ENCODE data around the genes UBXN4, MCM6 and NXPH2.

DNA sequence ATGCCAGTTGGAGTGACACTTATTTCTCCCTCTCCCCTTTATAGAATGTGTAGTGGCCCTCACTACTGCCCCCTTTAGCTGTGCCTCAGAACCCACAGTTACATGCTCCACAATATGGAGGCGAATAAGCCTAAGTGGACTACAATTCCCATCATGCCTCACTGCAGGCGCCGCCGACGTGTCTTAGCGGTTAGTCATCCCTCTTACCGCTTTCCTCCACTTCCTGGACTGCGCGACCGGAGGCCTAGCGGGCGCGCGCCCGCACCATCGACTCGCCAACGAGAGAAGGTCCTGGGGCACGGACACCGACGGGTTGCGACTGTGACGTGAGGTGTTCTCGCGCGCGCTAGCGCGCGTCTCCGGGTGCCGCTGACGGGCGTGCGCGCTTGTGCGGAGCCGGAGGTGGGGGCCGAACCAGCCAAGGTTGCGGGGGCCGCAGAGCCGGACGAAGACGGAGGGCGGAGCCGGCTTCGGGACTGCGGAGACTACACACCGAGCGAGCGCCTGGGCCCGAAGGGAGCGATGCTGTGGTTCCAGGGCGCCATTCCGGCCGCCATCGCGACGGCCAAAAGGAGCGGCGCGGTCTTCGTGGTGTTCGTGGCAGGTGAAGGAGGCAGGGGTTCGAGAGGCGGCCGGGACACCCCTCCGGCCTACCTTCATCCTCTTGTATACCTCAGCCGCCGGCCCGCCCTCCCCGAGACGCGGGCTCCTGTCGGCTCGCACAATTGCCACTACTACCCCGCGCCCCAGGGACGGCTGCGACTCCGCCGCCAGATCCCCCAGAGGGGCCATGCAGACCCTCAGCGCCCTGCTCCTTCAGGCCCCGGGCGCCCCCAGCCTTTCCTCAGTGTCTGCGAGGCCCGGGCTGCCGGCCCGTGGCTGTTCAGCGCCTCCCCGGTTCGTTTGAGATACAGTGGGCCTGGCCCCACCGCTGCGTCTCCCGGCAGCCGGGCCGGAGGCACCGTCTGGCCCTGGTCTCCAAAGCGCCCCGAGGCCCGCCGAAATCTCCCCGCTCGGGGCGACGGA is at the start of gene UBXN4:
TSS of gene UBXN4 (plus strand) at position 448 of the 1,026 bp plus-strand sequence.
- RRBS, 2 experiments, result under 1 to 1% methylated on average over 32 to 37 of the region's 106 CpGs
CAGE:
- cytosol, long polyA minus RNA, result start-site peak on the plus strand centred at position 458 of the sequence, 119 bp wide, 432 reads
- cytosol, long polyA plus RNA, result start-site peak on the plus strand centred at position 463 of the sequence, 229 bp wide, 868 and 1,116 reads in 2 replicates
- long polyA plus RNA, result start-site peak on the plus strand centred at position 425 of the sequence, 306 bp wide, 908 and 1,039 reads in 2 replicates
- nucleus, long polyA minus RNA, result no peak
- nucleus, long polyA plus RNA, result start-site peak on the plus strand centred at position 389 of the sequence, 300 bp wide, 1,736 and 1,792 reads in 2 replicates

DNA sequence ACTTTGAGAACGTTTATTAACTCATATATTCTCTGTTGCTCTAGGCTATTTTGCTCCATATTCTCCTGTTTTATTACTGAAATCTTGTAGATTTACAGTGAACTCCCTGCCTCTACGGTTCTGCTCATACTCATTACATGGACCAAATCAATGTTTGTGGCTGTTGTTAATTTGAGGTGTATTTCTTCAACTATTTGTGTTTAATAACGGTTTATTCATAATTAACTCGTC is 1.2 kb downstream of the UBXN4 start:
- RRBS, 2 experiments, result no CpG with 5 or more reads among the region's 4 CpGs
CAGE:
- cytosol, long polyA minus RNA, result no peak
- cytosol, long polyA plus RNA, result no peak
- long polyA plus RNA, result no peak
- nucleus, long polyA minus RNA, result no peak
- nucleus, long polyA plus RNA, result no peak

DNA sequence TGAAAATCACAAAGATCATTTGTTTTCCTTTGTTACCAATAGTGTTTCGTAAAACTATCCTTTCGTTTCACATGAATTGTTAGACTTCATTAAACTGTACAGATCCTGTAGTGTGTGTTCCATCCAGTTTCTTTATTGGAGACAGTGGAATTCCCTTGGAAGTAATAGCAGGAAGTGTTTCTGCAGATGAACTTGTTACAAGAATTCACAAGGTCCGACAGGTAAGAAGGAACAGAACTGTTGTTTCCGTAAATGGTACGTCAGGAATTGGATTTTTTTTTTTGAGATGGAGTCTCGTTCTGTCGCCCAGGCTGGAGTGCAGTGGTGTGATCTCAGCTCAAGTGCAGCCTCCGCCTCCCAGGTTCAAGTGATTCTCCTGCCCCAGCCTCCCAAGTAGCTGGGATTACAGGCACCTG is 12.4 kb downstream of the UBXN4 start:
- RRBS, 2 experiments, result no CpG with 5 or more reads among the region's 8 CpGs
CAGE:
- cytosol, long polyA minus RNA, result no peak
- cytosol, long polyA plus RNA, result no peak
- long polyA plus RNA, result no peak
- nucleus, long polyA minus RNA, result no peak
- nucleus, long polyA plus RNA, result no peak

DNA sequence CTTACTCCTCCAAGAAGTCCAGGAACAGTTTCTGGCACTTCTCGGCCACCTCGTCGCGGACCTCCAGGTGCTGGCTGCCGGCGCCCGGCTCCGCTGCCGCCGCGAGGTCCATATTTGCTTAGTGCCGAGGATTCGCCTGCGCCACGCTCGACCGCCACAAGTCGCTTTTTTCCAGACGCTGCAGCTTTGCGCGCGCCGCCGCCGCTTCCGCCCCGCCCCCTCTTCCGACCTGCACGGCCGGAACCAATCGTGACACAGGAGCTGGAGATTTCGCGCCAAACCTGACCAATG is at the start of gene MCM6:
TSS of gene MCM6 (minus strand) at position 190 of the 291 bp plus-strand sequence.
- RRBS, 2 experiments, result 30 to 60% methylated on average over 4 of the region's 33 CpGs
CAGE:
- cytosol, long polyA minus RNA, result start-site peak on the minus strand centred at position 184 of the sequence, 9 bp wide, 23 reads
- cytosol, long polyA plus RNA, result no peak
- long polyA plus RNA, result no peak
- nucleus, long polyA minus RNA, result no peak
- nucleus, long polyA plus RNA, result no peak

DNA sequence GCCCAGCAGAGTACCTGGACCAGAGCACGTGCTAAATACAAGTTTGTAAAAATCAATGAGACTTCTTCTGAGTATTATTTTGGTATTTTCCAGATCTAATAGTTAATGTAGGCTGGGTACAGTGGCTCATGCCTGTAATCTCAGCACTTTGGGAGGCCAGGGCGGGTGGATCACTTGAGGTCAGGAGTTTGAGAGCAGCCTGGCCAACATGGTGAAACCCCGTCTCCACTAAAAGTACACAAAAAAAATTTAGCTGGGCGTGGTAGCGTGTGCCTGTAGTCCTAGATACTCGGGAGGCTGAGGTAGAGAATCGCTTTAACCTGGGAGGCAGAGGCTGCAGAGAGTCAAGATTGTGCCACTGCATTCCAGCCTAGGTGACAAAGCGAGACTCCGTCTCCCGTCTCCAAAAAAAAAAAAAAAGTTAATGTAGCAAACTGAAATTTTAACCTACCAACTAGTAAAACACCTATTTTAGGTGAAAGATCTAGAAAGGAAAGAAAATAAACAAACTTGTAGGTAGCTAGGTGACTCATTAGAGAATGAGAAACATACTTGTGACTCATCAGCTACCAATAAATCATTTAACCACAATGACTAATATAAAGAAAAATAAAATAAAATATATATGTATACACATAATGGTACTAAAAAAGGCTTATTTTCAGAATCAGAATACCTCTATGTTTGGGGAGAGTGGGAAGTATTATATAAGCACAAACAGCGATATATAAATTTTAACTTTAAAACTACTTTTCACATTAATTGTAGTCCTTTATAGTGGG is 36.8 kb downstream of the DARS1 start:
- RRBS, 2 experiments, result no CpG with 5 or more reads among the region's 11 CpGs
CAGE:
- cytosol, long polyA minus RNA, result start-site peak on the minus strand centred at position 579 of the sequence, 45 bp wide, 7 reads
- cytosol, long polyA plus RNA, result no peak
- long polyA plus RNA, result no peak
- nucleus, long polyA minus RNA, result no peak
- nucleus, long polyA plus RNA, result no peak

DNA sequence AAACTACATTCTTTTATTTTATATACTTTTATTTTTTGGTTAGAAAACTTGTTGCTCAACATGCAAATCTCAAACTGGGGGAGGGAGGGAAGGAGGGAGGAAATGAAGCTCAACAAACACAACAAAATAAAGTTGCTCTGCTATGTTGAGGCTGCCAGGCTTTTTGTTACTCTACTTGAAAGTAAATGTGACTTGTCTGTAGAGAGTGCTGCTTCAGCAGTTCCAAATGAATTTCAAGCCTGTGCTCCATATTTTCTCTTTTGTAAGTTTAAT is 24.5 kb downstream of the DARS1 start:
CAGE:
- cytosol, long polyA minus RNA, result no peak
- cytosol, long polyA plus RNA, result no peak
- long polyA plus RNA, result no peak
- nucleus, long polyA minus RNA, result no peak
- nucleus, long polyA plus RNA, result no peak

DNA sequence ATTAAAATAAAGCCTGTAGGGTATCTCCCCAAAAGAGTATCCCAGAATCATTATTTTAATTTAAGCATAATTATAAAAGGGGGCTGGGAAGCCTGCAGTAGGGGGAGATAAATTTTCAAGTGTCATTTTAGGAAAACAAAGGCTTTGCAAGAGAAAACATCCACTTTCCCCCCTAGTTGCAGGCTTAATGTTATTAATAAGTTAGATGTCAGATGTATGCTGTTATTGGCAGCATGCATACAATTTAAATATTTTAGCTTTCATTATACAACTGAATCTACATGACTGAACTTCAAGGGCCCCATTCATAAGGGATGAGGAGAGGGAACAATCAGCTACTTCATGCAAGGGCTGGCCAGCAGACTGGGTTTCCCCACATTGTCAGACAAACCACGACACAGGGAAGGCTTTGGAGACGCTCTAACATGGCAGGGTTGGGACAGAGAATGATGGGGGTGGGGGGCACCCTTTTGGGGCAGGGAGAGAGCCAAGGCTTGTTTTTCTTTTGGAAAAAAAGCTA is 5.7 kb downstream of the CXCR4 start:
- RRBS, 2 experiments, result no CpG with 5 or more reads among the region's 2 CpGs
CAGE:
- cytosol, long polyA minus RNA, result no peak
- cytosol, long polyA plus RNA, result no peak
- long polyA plus RNA, result no peak
- nucleus, long polyA minus RNA, result no peak
- nucleus, long polyA plus RNA, result no peak

DNA sequence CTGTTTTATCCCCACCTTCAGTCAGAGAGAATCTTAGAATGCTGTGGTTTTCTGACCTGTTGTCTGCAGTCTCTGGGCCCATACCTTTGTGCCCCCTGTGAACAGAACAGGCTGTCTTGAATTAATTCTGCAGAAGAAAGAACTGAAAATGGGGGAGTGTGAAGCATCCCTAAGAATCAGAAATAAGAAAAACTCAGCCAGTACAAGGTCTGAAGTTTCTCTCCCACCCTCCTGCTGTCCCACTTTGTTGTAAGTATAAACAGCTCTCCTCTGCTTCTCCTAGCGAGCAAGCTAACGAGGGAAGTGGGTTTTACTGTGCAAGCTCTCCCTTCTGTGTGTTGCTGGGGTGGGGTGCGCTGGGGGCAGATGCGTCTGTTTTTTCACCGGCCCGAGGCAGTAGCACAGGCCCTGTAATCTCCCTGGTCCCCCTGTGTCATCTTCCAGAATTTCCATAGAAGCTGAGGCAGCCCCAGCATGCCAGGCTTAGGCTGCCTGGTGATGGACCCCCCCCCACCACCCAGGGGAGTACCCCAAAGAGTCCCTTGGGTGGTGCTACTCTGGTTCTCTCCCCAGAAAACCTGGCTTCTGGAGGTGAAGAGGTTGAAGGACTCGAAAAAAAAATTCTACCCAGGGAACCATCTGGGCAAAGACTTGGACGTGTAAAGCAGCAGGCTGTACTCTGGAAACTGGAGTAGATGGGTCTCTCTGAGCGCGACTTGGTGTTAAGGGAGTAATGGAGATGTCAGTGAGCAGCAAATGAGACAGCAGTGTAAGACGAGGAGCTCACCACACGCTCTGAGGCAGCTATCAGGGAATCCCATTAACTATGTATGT is 9.5 kb upstream of the CXCR4 start:
- RRBS, 2 experiments, result no CpG with 5 or more reads among the region's 12 CpGs
CAGE:
- cytosol, long polyA minus RNA, result no peak
- cytosol, long polyA plus RNA, result no peak
- long polyA plus RNA, result no peak
- nucleus, long polyA minus RNA, result no peak
- nucleus, long polyA plus RNA, result no peak

- RRBS, 2 experiments, result no CpG with 5 or more reads among the region's 6 CpGs
CAGE:
- cytosol, long polyA minus RNA, result no peak
- cytosol, long polyA plus RNA, result no peak
- long polyA plus RNA, result no peak
- nucleus, long polyA minus RNA, result no peak
- nucleus, long polyA plus RNA, result no peak
Measured at GRCh38 chr2:136135803-136136714, 18.1 kb upstream of the CXCR4 start.

- RRBS, 2 experiments, result no CpG with 5 or more reads among the region's 5 CpGs
CAGE:
- cytosol, long polyA minus RNA, result no peak
- cytosol, long polyA plus RNA, result no peak
- long polyA plus RNA, result no peak
- nucleus, long polyA minus RNA, result no peak
- nucleus, long polyA plus RNA, result no peak
Measured at GRCh38 chr2:136331274-136331647, 213.3 kb upstream of the CXCR4 start.

- RRBS, 2 experiments, result 4 to 6% methylated on average over 38 to 40 of the region's 88 CpGs
CAGE:
- cytosol, long polyA minus RNA, result no peak
- cytosol, long polyA plus RNA, result no peak
- long polyA plus RNA, result no peak
- nucleus, long polyA minus RNA, result no peak
- nucleus, long polyA plus RNA, result no peak
Measured at GRCh38 chr2:138780036-138780892, at the start of gene NXPH2. TSS of gene NXPH2 (minus strand) at chr2:138780390.

GRCh38 chr2:142873232-142873739 is 4.2 kb upstream of the KYNU start:
- RRBS, 2 experiments, result no CpG with 5 or more reads among the region's 3 CpGs
CAGE:
- cytosol, long polyA minus RNA, result no peak
- cytosol, long polyA plus RNA, result no peak
- long polyA plus RNA, result no peak
- nucleus, long polyA minus RNA, result no peak
- nucleus, long polyA plus RNA, result no peak

GRCh38 chr2:143041867-143042413 is 87.3 kb upstream of the ARHGAP15 start:
- RRBS, 2 experiments, result no CpG with 5 or more reads among the region's 4 CpGs
CAGE:
- cytosol, long polyA minus RNA, result no peak
- cytosol, long polyA plus RNA, result start-site peak on the plus strand at chr2:143042053-143042084, 30 and 75 reads in 2 replicates
- long polyA plus RNA, result no peak
- nucleus, long polyA minus RNA, result no peak
- nucleus, long polyA plus RNA, result no peak

DNA sequence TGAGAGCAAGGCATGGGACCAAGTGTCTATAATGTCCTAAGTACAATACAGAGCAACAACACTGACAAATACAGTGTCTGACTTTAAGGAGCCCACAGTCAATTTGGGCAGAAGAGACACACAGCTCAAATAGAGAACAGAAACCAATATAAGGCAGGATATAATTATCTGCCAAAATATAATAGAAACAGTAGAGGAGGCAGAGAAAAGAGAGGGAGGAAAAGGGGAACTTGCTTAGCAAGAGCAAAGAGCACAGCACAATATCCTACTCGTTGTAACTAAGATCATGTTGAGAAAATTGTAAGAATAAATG is 12.1 kb downstream of the ARHGAP15 start:
- RRBS, 2 experiments, result no CpG with 5 or more reads among the region's 1 CpG
CAGE:
- cytosol, long polyA minus RNA, result no peak
- cytosol, long polyA plus RNA, result no peak
- long polyA plus RNA, result no peak
- nucleus, long polyA minus RNA, result no peak
- nucleus, long polyA plus RNA, result no peak

DNA sequence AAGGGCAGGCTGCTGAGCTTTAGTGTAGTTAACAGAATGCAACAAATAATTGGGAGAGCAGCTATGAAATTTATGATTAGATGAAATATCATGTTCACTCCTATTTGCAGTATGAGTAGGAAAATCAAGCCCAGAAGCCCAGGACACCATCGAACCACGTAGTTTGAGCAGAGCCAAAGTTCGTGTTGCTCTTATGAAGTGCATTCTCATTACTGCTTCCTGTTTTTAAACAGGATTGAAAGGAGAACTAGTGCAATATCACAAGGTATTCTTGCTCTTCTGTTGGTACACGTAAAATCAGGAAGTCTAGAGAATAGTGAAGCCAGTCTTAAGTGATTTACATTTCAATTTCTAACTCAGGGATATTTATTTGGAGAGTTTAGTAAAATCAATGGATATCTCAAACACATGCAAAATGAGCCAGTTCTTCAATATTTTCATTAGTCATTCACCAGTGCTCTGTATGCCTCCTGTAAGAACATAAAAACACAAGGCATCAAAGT is 21.1 kb downstream of the ARHGAP15 start:
- RRBS, 2 experiments, result no CpG with 5 or more reads among the region's 4 CpGs
CAGE:
- cytosol, long polyA minus RNA, result no peak
- cytosol, long polyA plus RNA, result no peak
- long polyA plus RNA, result no peak
- nucleus, long polyA minus RNA, result no peak
- nucleus, long polyA plus RNA, result no peak

DNA sequence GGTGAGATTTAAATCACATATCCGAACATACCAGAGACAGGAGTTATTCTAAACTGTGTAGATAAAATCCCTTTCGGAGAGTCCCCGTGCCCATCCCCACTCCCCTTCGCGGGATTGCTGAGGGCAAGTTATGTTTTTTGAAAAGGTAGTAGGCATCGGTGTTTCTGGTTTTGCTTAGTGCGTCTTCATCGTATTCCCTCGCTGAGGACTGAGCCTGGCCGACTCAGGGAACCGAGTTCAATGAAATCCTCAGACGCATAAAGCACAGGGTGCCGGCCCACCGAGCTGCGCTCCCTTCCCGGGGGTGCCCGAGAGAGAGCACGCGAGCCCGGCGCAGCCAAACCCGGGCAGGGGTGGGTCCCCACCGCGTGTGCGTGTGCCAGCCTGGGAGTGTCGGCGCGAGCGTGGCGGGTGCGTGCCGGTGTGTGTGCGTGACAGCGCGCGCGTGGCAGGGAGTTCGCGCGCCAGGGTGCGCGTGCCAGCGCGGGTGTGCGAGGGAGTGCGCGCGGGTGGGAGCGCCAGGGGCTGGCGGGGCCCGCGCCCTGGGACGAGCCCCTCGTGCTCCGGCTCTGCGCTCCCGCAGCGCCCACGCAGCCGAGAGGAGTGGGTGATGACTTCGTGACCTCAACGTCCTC is 395.6 kb downstream of the GTDC1 start:
- RRBS, 2 experiments, result 66 to 73% methylated on average over 11 to 12 of the region's 62 CpGs
CAGE:
- cytosol, long polyA minus RNA, result no peak
- cytosol, long polyA plus RNA, result no peak
- long polyA plus RNA, result no peak
- nucleus, long polyA minus RNA, result no peak
- nucleus, long polyA plus RNA, result no peak

DNA sequence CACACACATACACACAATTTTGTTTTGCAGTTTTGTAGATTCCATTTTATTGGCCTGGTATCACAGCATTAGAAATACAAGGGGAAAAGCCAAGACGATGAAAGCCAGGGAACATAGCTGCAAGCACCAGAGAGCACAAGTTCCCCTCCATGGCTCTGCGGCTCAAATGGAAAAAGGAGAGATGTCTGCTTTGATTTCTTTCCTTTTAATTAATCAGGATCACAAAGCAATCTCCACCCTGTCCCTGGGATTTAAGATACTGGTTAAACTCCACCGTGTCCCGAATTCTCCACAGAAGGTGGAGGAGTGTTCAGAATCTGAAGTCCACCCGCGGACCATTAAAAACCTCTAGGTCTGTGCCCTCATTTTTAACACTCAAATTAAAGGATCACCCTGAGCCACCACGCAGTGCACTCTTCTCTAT is 394.2 kb downstream of the GTDC1 start:
- RRBS, 2 experiments, result no CpG with 5 or more reads among the region's 7 CpGs
CAGE:
- cytosol, long polyA minus RNA, result no peak
- cytosol, long polyA plus RNA, result no peak
- long polyA plus RNA, result no peak
- nucleus, long polyA minus RNA, result no peak
- nucleus, long polyA plus RNA, result no peak

DNA sequence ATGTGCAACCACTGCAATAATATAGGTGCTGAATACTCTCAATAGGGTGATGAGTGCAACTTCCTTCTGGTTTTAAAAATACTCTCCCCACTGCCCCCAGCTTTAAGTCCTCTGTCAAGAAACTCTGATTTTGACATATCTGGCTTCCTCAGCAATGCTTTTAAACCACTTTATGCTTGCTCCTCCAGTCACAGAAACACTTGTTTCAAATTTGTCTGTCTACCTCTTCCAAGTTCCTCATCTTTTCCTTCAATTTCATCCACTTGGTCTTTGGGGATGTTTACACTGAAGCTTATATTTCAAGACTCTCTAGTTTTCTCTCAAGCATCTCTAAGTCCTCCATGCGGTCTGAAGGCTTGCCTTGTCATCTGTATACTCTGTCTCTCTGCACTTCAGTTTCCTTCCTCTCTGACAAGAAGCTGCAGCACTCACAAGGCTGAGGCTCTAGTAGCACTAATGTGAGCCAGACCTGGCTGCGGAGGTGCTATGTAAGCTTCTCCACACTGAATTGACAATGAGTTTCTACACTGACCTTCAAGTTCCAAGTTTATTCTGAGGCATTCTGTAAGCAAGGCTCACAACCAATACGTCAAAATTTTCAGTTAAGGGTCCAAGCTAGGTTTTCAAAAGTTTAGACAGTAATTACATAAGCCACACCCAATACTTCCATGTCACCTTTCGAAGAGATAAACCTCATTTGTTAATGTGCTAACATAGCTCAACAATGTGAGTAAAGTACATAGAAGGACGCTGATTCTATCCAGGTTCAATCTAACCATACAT is 234.5 kb downstream of the GTDC1 start:
- RRBS, 2 experiments, result no CpG with 5 or more reads among the region's 5 CpGs
CAGE:
- cytosol, long polyA minus RNA, result no peak
- cytosol, long polyA plus RNA, result no peak
- long polyA plus RNA, result no peak
- nucleus, long polyA minus RNA, result no peak
- nucleus, long polyA plus RNA, result no peak

DNA sequence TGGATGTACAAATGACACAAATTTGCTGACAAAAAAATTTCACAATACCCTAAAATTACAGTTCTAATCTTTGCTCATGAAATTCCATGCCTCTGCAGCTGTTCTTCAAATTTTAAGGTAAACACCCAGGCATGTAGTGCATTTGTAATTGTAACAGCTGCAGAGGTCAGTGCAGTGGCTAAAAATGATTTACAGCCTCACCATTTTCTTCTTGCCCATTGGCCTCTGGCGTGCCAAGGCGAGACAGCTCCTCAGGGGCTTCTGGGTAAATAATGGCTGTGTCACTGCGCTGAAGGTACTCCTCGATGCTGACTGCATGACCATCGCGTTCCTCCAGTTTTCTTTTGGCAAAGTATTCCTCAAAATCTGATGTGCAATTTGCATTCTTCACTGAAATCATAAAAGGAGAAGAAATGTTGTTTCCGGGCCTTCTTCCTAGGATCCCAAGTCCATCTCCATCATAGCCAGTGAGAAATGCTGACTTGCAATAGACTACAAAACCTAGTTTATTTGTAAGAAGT is 72.4 kb upstream of the GTDC1 start:
- RRBS, 2 experiments, result no CpG with 5 or more reads among the region's 7 CpGs
CAGE:
- cytosol, long polyA minus RNA, result no peak
- cytosol, long polyA plus RNA, result no peak
- long polyA plus RNA, result no peak
- nucleus, long polyA minus RNA, result no peak
- nucleus, long polyA plus RNA, result no peak

DNA sequence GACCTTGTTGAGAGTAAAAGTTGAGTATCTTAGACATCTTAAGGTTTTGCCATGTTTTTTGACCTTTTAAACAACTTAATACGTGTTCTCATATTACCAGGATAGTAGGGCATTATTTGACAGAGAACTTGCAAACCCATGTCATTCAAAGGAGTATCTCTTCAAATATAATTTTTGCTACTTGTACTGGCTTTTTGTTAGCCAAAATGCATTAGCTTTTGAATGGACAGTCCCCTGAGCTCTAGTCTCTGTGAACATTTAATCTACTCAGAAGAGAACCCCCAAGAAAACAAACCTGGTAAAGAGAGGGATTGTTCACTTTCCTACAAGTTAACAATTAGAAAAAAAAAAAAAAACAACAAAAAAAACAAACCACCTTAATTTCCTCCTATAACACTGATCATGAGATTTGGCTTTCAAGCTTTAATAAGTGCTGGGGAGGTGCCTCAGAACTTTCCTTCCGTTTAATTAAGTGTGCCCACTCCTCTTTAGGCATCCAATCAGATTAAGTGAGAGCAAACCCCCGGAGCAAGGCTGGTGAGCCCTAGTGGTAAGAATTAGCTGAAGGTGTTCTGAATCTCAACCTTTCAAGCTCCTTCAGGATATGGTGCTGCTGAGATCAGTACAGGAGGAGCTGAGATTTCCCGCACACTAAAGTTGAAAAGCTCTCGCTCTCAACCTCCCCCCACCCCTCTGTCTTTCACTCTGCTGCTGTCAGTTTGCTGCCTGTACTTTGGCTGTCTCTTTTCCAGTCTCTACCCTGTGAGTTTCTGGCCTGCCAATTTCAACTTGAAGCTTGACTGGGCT is 16.0 kb downstream of the ZEB2 start:
- RRBS, 2 experiments, result no CpG with 5 or more reads among the region's 5 CpGs
CAGE:
- cytosol, long polyA minus RNA, result no peak
- cytosol, long polyA plus RNA, result no peak
- long polyA plus RNA, result no peak
- nucleus, long polyA minus RNA, result no peak
- nucleus, long polyA plus RNA, result no peak

Data from HepG2 (cell line).